ENCODE results near the gene RNF213.

- PRO-cap, 2 experiments, result peak in 2 of 2 experiments; most common plus-strand start chr17:80219671 (in 1); most common minus-strand start chr17:80219539 (in 2)
Observed at GRCh38 chr17:80219065-80220032, 784 bp downstream of the SGSH start.

DNA sequence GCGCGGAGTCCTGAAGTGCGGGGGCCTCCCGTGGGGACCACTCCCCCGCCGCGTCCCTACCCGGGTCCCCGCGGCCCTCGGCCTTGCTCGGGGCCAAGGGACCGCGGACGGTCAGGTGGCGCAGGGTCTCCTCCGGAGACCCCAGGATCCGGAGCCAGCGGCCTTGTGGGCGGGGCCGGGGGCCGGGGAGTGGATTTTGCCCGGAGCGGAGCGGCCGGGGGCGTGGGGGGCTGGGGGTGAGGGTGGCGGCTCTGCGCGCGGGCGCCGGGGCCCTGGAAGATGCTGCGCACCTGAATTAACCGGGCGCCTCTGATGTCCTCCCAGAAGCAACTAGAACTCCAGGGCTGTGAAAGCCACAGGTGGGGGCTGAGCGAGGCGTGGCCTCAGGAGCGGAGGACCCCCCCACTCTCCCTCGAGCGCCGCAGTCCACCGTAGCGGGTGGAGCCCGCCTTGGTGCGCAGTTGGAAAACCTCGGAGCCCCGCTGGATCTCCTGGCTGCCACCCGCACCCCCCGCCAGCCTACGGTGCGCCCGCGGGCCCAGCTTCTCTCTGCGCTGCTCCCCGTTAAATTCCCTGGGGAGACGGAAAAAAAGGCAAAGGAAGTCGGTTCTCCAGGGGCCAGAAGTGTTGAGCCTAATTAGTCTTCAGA, 489 bp downstream of the SLC26A11 start:
- PRO-cap, 2 experiments, result peak in 2 of 2 experiments; most common plus-strand start position 432 of the sequence (in 2); most common minus-strand start position 332 of the sequence (in 2)

DNA sequence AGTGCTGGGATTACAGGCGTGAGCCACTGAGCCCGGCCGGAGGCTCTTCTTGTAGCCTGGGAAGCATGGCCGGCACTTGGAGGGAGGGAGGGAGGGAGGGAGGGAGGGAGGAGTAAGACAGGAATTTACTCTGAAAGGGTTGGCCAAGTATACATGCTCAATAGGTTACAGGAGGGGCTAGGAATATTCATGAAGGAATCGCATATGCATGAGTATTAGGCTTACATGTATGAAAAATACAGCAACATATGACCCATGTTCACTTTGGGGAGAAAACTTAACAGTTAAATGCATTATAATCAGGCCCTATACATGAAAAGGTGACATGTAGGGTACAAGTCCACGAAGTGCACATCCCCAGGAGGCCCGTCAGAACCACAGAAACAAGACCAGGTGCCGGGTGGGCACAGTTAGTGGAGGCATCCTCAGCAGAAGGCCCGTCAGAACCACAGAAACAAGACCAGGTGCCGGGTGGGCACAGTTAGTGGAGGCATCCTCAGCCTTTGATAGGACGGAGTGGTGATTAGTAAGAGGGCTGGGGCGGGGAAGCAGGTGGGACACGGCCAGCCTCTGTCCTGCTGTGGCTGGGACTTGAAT, 3.3 kb upstream of the RNF213 start:
- PRO-cap, 2 experiments, result no peak in any of the 2 experiments

- PRO-cap, 2 experiments, result peak in 2 of 2 experiments; most common plus-strand start chr17:80261631 (in 2); most common minus-strand start chr17:80261307 (in 2)
Observed at GRCh38 chr17:80260723-80261757, at the start of gene RNF213. Gene RNF213, plus strand, starts transcription at chr17:80260852.

- PRO-cap, 2 experiments, result no peak in any of the 2 experiments
Observed at GRCh38 chr17:80456449-80456780, 20.0 kb downstream of the NPTX1 start.

DNA sequence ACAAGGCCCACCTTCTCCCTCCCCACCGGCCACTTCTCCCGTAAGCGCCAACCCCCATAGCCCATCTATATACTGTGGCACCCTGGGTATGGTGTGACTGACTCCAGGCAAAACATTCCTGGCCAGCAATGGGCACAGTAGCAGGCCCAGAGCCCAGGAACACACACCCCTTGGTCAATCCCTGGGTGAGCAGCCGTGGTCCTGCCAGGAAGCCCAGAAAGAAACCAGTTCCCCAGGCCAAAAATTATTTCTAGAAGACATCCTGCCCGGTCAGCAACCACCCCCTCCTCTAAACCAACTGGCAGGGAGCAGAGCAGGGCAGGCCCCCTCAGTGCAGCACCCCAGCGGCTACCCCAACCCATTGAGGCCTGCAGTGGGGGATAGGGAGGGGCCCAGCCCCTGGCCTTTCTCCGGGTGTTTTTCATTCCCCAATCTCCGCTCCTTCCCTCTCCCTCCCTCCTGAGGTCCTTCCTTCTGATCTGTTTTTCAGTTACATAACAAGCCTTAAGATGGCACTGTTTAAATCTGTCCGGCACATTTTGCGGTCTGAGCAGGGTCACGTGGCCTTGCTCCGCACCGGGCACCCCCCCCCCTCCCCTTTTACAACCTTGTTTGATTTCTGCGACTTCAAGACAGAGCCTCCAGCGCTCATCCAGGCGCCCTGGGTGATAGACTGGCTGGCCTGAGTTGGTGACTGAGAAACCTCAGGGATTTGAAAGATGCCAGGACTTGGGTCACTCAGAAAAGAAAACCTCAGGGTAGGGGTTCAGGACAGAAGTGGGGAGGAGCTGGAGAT, 2.0 kb downstream of the NPTX1 start:
- PRO-cap, 2 experiments, result no peak in any of the 2 experiments

- PRO-cap, 2 experiments, result no peak in any of the 2 experiments
Observed at GRCh38 chr17:80545158-80545948, 715 bp downstream of the RPTOR start.

- PRO-cap, 2 experiments, result peak in 1 of 2 experiments; most common minus-strand start chr17:80586559 (in 1)
Observed at GRCh38 chr17:80586455-80587358, 42.1 kb downstream of the RPTOR start.

DNA sequence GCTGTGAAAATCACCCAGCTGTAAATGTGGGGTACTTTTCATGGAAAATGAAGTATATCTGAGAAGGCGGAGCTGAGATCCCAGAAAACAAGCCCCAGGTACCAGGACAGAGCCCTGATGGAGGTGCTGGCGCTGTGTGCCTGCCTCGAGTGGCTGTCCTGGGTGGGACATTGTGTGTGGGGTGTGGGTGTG, 55.6 kb downstream of the RPTOR start:
- PRO-cap, 2 experiments, result no peak in any of the 2 experiments

- PRO-cap, 2 experiments, result no peak in any of the 2 experiments
Observed at GRCh38 chr17:80738183-80738682, 193.6 kb downstream of the RPTOR start.

- PRO-cap, 2 experiments, result no peak in any of the 2 experiments
Observed at GRCh38 chr17:80846520-80846828, 145.2 kb upstream of the CHMP6 start.

GRCh38 chr17:80958863-80959185, 32.8 kb upstream of the CHMP6 start:
- PRO-cap, 2 experiments, result no peak in any of the 2 experiments

DNA sequence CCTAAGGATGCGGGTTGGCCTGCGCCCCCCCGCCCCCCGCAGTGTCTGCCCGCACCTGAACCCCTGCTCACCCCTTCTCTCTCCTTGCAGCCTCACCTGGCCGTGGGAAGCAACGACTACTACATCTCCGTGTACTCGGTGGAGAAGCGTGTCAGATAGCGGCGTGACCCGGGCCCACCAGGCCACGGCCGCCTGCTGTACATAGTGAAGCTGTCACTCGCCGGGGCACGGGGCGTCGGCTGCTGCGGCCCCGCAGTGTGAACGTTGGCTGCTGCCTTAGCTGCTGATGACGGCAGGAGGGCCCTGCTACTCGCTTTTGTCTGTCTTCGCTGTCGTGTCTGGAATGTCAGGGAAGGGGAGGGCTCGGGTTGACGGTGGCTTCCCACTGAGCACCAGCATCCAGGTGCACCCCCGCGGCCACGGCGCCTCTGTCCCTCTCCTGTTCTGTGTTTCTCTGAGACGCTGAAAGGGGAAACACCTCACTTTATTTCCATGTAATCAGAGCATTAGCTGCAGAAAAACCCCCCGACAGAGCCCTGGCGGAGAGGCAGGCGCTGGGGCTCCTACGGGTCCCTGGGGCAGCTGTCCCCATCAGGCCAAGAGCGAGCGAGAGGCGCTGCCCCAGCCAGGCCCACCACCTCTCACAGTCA, 27.3 kb upstream of the CHMP6 start:
- PRO-cap, 2 experiments, result no peak in any of the 2 experiments

- PRO-cap, 2 experiments, result no peak in any of the 2 experiments
Observed at GRCh38 chr17:81031008-81032138, 3.6 kb upstream of the BAIAP2 start.

DNA sequence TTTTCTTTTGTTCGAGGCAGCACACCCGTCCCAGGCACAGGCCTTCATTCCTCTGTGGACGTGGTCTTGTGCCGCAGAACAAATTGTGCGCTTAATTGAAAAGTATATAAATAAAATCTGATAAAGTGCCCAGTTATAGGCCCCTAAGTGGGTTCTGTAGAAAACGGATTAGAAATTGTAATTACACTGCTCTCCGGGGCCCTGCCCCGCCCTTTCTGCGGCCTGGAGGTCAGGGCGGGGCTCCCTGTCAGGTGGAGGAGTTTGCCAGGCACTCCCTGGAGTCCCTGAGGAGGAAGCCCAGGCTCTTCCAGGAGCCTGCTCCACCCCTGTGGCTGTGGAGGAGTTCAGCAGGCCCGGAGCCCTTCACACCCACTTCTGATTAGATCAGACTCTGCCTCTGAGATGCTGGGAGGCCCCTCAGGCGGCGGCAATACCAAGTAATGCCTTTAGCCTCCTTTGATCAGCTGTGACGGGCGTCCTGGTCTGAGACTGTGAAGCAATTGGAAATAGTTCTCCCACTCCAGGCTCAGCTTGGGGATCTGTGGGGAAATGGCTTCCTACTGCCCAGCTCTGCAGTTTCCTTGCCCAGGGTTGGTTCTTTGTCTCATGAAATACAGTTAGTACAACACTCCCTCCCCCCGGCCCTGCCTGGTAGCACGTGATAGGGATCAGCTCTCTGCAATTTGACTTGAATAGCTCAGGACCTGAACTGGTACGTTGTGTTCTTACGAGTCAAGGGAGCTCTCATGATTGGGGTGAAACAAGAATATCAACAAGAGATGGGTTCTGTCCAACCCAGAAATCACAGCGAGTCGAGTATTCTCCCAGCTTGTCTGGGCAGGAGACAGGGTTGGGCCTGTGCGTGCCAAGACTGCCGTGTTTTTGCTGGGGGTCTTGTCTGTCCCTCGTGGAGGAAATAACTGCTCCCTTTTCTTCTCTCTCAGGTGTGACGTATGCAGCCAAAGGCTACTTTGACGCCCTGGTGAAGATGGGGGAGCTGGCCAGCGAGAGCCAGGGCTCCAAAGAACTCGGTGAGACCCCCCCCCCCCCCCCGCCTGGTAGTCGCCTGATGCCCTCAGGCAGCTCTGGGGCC, 22.3 kb downstream of the BAIAP2 start:
- PRO-cap, 2 experiments, result no peak in any of the 2 experiments

- PRO-cap, 2 experiments, result no peak in any of the 2 experiments
Observed at GRCh38 chr17:81065889-81066637, 31.1 kb downstream of the BAIAP2 start.

GRCh38 chr17:81094577-81095741, 60.0 kb downstream of the BAIAP2 start:
- PRO-cap, 2 experiments, result peak in 2 of 2 experiments; most common plus-strand start chr17:81095246 (in 2); most common minus-strand start chr17:81095037 (in 1)

GRCh38 chr17:81148656-81149675, 16.3 kb upstream of the PVALEF start:
- PRO-cap, 2 experiments, result no peak in any of the 2 experiments

DNA sequence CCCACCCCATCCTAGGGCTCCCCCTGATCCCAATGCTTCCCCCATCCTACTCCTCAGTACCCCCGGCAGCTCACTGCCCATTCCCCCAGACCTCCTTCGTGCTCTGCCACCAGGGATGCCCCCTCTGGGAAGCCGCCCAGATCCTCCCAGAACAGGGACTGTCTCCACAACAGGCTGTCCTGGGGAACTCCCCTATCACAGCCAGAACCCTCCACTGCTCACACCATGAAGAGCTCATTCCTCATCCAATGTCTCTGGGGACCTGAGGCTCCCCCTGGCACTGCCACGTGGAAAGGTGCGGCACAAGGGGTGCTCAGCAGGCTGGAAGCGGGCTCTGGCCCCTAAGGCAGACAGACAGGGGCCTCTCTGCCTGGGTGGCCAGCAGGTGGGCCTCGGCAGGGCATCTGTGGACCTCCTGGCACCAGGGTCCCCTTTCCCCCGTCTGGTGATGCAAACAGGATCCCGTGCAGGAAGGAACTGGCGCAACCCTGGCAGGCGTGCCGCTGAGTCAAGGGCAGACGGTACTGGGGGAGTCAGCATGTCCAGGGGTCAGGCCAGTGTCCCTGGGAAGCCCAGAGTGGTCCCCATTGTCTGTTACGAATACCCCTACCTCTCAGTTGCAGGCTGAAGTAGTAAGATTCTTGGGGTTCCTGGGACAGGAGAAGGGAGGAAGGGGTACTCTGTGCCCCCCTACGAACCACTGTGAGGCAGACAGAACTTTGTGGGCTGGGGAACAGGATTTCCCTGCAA, 14.7 kb upstream of the PVALEF start:
- PRO-cap, 2 experiments, result no peak in any of the 2 experiments

DNA sequence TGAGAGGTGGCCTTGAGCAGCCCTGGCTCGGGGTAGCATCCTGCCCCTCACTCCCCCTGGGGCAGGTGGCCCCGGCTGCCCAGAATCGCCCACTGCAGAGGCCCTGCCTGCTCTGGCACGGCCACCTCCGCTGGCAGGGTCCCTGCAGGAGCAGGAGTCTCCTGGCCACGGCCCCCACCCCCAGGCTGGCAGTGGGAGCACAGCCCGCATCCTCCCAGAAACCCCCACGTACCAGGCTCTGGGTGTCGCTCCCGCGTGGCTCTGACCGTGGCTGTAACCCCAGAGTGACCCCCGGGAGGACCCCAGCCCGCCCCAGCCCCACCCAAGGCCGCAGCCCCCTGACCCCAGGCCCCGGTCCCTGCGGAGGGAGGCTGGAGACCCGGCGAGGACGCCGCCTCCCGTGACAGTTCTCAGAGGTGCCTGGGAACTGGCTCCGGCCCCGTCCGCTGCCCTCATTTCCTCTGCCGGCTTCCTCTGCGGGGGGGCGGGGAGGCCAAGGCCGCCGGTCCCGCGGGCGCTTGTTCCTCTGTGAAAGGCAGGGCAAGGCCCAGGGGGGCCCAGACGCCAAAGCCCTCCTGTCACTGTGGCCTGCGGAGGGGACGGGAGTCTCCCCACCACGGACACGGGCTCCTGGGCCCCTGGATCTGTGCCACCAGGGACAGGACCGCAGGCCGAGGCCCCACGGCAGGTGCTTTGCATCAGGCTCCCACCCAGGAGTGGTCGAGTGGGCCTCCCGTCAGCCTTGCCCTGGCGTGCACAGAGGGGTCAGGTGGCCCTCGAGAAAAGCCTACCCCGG, 5.1 kb upstream of the PVALEF start:
- PRO-cap, 2 experiments, result no peak in any of the 2 experiments

Measured in helper T cell (primary cell).